AG04450 (cell line): ENCODE data around the genes OR1D2, OR1G1, OR1A2, OR1R1P, OR1E2, CTNS and ITGAE.

- CAGE, long polyA plus RNA: no peak
- RRBS: no CpG with 5 or more reads among the region's 5 CpGs
Measured at GRCh38 chr17:2863157-2863647, 67.0 kb downstream of the RAP1GAP2 start.

DNA sequence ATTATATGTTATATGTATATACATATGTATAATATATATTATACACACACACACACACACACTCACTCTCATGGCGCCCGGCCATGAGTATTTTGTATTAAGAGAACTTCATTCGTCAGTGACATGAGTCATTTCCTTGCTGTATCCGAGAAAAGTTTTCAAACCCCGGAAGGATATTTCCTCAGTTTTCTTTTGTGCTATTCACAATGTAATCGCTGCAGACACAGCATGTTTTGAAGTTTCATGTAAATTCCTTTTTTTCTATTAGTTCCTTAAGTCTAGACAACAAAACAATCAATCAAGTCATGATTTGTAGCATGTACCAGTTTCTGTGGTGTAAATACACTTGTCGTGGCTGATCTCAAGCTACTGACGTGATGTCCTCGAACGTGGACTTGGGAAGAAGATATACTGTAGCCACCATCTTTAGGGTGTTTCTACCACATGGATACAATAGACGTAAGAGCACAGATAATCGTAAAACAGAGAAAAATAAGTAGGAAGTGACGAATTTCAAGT, 33.2 kb downstream of the OR1D5 start:
- CAGE, long polyA plus RNA: no peak
- RRBS: no CpG with 5 or more reads among the region's 13 CpGs

GRCh38 chr17:3104307-3104640, at the start of gene OR1D2:
OR1D2 (minus strand) TSS chr17:3104422.
- CAGE, long polyA plus RNA: no peak
- RRBS: no CpG with 5 or more reads among the region's 3 CpGs

DNA sequence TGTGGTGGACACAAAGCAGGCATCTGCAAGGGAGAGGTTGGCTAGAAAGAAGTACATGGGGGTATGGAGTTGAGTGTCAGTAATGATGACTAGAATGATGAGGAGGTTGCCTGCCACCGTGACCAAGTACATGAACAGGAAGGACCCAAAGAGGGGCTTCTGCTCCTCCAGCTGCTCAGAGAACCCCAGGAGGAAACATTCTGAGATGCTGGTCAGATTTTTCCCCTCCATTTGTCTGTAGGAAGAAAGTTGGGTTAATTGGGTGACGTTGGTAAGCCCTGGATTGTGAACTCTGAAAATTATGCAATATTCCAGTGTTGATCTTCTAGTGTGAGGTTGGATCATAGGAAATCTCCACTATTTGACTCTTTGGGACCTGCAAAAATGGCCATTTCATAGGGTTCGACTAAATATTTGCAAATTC, at the start of gene OR1G1:
Gene OR1G1, minus strand, starts transcription at position 231 of the 424 bp plus-strand sequence.
- CAGE, long polyA plus RNA: no peak
- RRBS: no CpG with 5 or more reads among the region's 3 CpGs

GRCh38 chr17:3197260-3197681, at the start of gene OR1A2:
OR1A2 (plus strand) TSS chr17:3197519.
- CAGE, long polyA plus RNA: no peak
- RRBS: no CpG with 5 or more reads among the region's 4 CpGs

DNA sequence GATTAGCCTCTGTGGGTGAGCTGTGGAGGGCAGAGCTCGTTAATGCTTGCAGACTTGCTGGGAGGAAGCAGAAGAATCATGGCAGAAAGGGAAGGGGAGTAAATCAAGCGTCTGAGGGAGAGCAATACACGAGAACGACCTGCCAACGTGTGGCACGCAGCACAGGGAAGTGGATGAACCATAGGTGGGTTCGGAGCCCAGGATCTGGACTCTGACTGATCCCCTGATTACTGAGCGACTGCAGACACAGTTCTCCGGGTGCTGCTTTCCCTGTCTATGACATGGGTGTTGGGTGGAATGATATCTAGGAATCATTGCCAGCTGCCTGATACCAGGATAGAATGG, 5.6 kb upstream of the OR1R1P start:
- CAGE, long polyA plus RNA: no peak
- RRBS: no CpG with 5 or more reads among the region's 9 CpGs

- CAGE, long polyA plus RNA: no peak
- RRBS: no CpG with 5 or more reads among the region's 16 CpGs
Measured at GRCh38 chr17:3385755-3386105, at the start of gene OR1R1P. OR1R1P (plus strand) TSS chr17:3385930.

GRCh38 chr17:3386106-3386867, 557 bp downstream of the OR1R1P start:
- CAGE, long polyA plus RNA: no peak
- RRBS: 31% methylated on average over 10 of the region's 79 CpGs

GRCh38 chr17:3433656-3434251, at the start of gene OR1E2:
OR1E2 (minus strand) TSS chr17:3433841.
- CAGE, long polyA plus RNA: no peak
- RRBS: no CpG with 5 or more reads among the region's 6 CpGs

DNA sequence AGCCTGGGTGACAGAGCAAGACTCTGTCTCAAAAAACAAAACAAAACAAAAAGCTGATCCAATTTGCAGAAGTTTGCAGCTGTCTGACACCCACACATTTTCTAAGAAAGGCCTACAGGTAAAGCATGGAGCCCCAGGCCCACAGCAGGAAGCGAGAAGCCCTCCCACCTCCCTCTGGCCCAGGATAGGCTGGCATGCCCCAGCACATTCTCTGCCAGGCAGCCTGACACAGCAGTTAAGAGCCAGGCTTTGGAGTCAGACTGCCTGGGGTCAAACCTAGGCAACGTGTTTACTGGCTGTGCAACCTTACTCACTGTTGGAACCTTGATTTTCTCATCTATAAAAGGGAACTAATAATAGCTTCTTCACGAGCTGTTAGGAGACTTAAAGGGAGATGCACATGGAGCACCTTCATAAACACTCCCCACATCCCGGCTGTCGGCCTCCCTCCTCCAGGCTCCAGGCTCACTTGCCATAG, 5.3 kb upstream of the TRPV3 start:
- CAGE, long polyA plus RNA: no peak
- RRBS: no CpG with 5 or more reads among the region's 5 CpGs

DNA sequence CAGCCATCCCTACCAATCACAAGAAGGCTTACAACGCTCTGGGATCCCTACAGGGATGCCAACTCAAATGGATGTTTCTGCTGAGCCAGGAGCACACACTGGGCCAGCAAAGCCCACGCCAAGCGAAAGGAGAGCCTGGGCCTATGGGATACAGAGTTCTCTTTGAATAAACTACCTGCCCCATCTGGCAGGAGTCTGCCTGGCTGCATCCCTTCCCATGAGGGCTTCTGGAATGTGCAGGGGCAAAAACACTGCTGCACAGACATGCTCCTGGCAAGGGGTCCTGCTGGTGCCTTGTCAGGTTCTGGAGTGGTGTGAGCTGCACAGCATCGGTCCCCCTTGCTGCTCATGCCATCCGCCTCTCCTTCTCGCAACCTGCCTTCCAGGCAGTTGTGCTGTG, 265 bp upstream of the TRPV1 start:
- CAGE, long polyA plus RNA: no peak
- RRBS: no CpG with 5 or more reads among the region's 6 CpGs

- CAGE, long polyA plus RNA: no peak
- RRBS: 88% methylated on average over 4 of the region's 20 CpGs
Measured at GRCh38 chr17:3610518-3611197, 1.4 kb upstream of the TRPV1 start.

DNA sequence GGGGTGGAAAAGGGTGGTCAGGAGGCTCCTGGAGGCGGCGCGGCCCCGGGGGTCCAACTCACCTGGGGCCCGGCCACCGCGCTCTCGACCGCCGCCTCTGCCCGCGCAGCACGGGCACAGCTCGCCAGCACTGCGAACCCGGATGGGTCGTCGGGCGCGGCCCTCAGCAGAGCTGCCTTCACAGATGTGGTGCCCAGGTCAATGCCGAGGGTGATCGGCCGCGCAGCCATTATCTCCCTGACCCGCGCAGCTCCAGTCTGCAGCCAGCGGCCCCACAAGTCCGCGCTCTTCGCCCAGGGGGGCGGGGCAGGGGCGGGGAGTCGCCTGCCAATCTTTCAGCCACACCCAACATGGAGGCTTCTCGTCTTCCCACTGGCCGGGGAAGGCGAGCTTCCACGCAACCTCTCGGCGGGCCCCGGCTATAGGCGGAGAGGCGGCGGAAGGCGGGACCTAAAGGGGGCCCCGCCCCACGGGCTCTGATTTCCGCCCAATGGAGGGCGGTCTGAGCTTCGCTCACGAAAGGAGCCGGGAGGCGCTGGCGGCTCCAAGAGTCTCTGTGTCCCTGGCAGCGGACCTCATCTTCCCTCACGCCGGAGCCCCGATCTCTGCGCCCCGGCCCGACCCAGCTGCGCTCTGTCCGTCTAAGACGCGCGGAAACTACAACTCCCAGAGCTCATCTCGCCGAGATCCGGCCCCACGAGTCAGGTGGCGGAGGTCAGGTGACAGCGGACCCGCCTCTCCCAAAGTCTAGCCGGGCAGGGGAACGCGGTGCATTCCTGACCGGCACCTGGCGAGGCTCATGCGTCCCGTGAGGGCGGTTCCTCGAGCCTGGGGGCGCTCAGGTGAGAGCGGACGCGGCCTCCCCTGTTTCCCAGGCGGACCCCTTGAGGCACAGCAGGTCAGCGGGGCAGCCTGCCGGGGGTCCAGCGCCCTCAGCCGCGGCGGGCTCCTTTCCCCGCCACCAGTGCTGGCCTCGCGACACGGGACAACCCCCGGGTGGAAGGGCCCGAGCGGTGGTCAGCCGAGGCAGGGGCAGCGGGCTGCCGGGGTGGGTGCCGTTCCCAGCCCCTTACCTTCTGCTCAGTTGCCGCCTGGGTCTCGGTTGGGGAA, at the start of gene CTNS:
Gene CTNS, plus strand, starts transcription at position 771 of the 1,110 bp plus-strand sequence.
- CAGE, long polyA plus RNA: no peak
- RRBS: 2% methylated on average over 59 of the region's 105 CpGs

- CAGE, long polyA plus RNA: no peak
- RRBS: no CpG with 5 or more reads among the region's 14 CpGs
Measured at GRCh38 chr17:3665679-3666386, 2.5 kb downstream of the TAX1BP3 start.

DNA sequence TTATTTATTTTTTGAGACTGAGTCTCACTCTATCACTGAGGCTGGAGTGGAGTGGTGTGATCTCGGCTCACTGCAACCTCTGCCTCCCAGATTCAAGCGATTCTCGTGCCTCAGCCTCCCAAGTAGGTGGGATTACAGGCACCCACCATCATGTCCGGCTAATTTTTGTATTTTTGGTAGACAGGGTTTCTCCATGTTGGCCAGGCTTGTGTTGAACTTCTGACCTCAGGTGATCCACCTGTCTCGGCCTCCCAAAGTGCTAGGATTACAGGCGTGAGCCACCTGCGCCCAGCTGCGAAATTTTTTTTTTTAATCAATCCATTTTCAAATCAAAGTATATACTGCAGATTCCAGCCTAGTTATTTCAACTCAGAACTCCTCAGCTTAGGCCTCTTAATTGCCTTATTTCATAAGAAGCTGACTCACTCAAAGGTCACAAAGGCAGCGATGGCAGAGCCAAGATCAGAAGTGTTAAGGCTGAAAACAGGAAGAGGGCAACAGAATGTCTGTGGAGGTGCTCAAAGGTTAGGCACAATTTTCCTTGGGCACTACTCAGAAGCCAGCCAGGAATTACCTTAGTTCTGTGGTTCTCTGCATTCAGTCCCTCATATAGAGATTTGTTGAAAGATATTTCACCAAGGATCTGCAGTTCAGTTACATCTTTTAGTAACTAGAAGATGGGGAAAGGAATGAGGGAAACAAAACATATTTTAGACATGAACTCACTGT, 3.8 kb upstream of the HASPIN start:
- CAGE, long polyA plus RNA: no peak
- RRBS: no CpG with 5 or more reads among the region's 9 CpGs

DNA sequence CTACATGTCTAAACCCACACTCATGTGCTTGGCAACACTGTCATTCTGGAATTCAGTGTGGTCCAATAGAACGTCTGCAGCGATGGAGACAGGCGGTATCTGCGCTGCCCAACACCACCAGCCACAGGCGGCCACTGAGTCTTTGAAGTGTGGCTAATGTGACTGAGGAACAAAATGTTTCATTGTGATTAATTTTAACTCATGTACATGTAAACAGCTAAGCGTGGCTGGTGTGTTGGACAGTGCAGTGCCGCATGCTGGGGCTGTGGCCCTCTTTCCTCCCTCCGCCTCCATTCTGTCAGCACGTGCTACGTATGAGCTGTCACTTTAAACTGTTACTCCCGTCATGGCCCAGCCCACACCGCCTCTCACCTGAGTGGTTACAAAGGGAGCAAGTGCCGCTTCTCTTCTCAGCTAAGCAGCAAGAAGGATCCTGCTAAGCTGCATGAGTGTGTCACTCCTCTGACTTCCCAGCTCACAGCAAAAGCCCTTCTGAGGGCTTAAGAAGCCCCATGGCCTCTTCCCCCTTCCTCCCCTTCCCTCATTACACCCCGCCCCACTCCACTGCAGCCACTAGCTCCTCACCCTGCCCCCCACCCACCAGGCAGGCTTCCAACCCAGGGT, 14.9 kb downstream of the HASPIN start:
- CAGE, long polyA plus RNA: no peak
- RRBS: no CpG with 5 or more reads among the region's 14 CpGs

- CAGE, long polyA plus RNA: no peak
- RRBS: no CpG with 5 or more reads among the region's 13 CpGs
Measured at GRCh38 chr17:3800950-3801414, at the start of gene ITGAE. ITGAE (minus strand) TSS chr17:3801188.

DNA sequence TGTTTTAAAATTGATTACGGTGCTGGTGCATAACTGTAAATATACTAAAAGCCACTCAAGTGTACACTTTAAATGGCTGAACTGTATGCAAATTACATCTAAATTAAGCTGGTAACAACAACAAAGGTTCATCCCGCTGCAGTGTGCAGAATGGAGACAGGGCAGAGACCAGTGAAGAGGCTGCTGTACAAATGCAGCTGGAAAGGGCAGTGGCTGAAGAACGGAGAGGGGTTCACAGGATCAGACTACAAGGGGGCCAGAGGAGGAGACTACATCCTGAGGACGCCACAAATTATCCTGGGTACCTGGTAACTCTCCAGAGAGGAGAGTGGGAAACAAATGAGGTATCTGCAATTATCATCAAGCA, 9.1 kb upstream of the ITGAE start:
- CAGE, long polyA plus RNA: no peak
- RRBS: no CpG with 5 or more reads among the region's 4 CpGs

- CAGE, long polyA plus RNA: no peak
- RRBS: no CpG with 5 or more reads among the region's 12 CpGs
Measured at GRCh38 chr17:3896312-3896828, 3.5 kb upstream of the CAMKK1 start.

DNA sequence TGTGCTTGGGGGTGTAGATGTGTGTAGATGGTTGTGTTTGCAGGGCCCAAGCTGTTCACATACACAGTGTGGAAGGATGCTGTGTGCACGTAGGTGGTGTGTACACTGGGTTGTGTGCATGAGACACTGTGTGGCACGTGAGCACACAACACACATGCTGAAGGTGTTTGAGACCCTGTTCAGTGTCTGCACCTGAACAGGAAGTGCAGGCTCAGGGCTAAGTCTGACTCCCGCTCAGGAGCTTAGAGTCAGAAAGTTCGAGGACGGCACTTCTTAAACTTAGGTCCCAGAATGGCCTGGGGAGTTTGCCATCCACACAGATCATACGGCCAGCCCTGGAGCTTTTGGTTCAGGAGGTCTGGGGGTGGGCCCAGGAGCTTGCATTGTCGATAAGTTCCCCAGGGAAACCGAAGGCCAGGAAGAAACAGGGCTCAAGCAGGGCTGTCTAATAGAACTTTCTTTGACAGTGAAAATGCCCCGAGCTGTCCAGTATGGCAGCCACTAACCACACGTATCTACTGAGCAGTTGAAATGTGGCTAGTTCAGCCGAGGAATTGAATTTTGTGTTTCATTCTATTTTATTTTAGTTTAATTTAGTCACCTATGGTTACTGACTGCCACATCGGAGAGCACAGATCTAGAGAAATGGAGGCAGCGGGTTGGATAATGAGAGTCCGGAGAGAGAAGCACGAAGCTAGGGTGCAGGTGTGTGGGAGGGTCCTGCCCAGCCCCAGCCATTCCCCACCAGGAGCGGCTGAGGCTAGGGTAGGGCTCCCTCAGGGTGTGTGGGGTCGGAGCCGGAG, 4.2 kb upstream of the CAMKK1 start:
- CAGE, long polyA plus RNA: no peak
- RRBS: no CpG with 5 or more reads among the region's 18 CpGs